Pulmonary lymph node (tissue), 1 donor: Measurements from ENCODE around the genes SPINK5 and SH3TC2.

GRCh38 chr5:143042384-143042779 is 272.2 kb downstream of the ARHGAP26 start:
- PRO-cap: no peak

- PRO-cap: no peak
These were observed 89.5 kb downstream of the NR3C1 start for GRCh38 chr5:143313918-143314540.

GRCh38 chr5:143561177-143561544 is 157.7 kb upstream of the NR3C1 start:
- PRO-cap: no peak

DNA sequence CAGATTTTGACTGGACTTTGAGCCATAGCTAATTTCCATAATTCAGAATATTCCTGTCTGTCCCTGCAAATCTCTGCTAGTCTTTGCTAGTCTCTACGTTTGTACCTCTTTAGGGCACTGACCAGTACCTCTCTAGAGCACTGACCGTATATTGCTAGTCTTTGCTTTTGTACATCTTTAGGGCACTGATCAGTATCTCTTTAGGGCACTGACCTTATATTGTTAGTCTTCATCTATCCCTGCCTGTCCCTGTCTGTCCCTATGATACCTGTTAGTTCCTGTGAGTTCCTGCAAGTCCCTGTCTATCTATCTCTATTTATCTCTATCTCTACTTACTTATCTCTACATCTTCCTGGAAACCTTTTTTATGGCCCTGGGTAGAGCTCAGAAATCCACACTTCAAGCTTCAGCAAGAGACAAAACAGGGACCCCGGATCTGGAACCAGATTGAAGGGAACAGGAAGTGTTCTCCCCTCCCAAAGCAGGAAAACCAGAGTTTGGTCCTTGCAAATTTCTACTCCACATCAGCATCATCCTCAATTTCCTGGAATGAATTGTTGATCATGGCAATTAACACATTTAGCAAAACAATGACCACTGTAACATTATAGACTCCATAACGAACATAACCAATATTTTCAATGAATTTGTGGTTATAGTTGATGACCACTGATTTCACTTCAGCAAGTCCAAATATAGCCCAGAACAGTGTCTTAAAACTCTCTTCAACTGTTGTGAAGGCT is 107.0 kb downstream of the PRELID2 start:
- PRO-cap: no peak

DNA sequence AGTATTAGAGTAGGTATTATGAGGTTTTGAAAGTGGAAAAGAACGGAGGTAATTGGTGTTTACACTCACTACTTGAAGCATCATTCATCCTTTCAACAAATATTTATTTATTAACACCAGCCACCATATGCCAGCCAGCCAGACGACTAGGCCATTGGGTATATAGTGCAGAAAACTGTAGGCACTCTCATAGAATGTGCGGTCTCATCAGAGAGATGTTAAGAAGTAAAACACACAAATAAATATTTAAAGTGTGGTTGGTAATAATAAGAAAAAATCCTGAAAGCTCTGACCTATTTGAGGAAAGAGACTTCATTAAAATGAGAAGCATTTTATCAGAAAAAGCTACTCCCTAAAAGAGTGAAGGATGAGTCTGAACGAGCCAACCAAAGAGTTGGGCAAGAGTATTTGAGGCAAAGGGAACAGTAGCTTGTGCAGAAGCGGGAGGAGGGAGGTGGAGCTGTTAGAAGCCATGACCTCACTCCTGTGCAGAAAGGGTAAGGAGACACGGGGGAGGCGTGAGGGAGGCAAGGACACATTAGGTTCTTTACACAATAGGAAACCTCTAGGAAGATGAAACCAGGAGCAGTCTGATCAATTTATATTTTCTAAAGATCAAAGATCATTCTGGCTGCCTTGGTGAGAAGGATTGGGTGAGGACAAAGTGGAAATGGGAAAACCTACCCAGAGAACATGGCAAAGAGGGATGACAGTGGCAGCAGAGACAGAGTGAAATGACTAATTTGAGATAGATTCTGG is 29.4 kb downstream of the SH3RF2 start:
- PRO-cap: no peak

GRCh38 chr5:146071059-146071831 is 34.1 kb downstream of the PLAC8L1 start:
- PRO-cap: no peak

GRCh38 chr5:147482406-147482657 is 27.5 kb downstream of the DPYSL3 start:
- PRO-cap: no peak

GRCh38 chr5:148063665-148064226 is at the start of gene SPINK5:
SPINK5 (plus strand) TSS chr5:148063980.
- PRO-cap: no peak

DNA sequence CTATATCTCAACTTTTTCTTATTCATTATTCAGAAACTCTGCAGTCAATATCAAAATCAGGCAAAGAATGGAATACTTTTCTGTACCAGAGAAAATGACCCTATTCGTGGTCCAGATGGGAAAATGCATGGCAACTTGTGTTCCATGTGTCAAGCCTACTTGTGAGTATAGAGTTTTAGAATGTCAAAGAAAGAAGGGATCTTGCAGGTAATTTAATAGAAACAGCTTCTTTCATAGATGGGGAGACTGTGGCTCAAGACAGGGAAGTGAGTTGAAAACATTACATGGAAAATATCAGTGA is 34.0 kb downstream of the SPINK5 start:
- PRO-cap: no peak

DNA sequence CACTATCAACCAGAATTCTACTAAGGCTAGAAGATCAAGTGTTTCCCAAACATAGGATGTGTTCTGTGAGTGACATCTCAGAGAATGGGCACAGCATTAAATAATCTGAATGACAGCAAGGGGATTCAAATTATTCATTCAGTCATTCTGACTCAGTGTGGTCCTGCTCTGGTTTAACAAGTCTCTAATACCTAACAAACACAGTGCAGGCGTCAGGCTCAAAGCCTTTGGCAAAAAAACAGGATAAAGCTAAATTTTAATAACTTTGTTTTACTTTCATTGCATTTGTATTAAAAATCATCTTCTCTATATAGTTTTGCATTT is 104.4 kb downstream of the FBXO38 start:
- PRO-cap: no peak

DNA sequence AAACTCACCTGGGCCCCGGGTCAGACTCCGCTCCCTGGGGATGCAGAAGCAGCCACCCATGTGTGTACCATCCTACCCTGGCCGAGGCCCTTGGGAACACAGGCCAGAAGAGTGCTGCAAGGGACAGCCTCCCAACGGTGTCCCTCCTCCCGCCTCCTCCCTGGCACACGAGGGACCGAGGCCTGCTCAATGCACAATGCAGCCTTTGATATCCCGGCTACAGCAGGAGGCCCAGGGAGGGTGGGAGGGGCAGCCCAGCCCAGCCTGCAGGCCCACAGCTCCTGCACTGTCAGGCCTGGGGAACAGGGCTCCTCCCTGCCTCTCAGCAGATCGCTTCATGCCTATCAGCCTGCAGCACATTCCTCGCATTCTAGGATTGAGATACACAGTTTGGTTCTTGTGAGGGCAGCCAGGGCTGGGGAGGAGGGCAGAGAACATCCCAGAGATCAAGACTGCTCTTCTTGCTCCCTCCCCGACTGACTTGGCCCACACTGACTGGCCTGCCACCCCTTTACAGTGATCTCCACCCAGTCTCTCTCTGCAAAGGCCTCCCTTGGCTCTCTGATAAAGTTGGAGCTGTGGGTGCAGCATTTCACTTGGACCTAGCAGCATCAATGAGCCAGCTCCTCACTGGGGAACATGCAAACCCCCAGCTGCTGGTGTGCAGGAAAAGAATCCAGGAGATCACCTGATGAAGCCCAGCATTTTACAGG is at the start of gene SH3TC2:
Gene SH3TC2 (minus strand): TSS at position 100 of the 713 bp plus-strand sequence.
- PRO-cap: no peak

GRCh38 chr5:149348321-149349129 is 3.2 kb downstream of the GRPEL2 start:
- PRO-cap: no peak

- PRO-cap: no peak
These were observed 726 bp downstream of the IL17B start for GRCh38 chr5:149378327-149378804.

- PRO-cap: no peak
These were observed 8.1 kb upstream of the IL17B start for GRCh38 chr5:149386860-149387904.

GRCh38 chr5:149405157-149406180 is 26.4 kb upstream of the IL17B start:
- PRO-cap: no peak

DNA sequence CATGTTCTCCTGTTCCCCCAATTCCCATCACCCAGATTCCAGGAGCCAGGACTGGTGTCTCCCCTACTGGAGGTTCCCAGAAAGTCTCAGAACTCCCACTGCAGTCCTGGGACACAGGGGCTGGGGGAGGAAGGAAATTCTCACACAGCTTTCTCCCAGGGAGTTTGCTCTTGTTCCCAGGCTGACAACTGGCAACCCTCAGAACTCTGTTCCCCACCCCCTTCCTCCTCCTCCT is 27.1 kb upstream of the IL17B start:
- PRO-cap: unidirectional peak, minus-strand start at position 190 of the sequence

- PRO-cap: no peak
These were observed 35.3 kb upstream of the IL17B start for GRCh38 chr5:149414133-149415078.

DNA sequence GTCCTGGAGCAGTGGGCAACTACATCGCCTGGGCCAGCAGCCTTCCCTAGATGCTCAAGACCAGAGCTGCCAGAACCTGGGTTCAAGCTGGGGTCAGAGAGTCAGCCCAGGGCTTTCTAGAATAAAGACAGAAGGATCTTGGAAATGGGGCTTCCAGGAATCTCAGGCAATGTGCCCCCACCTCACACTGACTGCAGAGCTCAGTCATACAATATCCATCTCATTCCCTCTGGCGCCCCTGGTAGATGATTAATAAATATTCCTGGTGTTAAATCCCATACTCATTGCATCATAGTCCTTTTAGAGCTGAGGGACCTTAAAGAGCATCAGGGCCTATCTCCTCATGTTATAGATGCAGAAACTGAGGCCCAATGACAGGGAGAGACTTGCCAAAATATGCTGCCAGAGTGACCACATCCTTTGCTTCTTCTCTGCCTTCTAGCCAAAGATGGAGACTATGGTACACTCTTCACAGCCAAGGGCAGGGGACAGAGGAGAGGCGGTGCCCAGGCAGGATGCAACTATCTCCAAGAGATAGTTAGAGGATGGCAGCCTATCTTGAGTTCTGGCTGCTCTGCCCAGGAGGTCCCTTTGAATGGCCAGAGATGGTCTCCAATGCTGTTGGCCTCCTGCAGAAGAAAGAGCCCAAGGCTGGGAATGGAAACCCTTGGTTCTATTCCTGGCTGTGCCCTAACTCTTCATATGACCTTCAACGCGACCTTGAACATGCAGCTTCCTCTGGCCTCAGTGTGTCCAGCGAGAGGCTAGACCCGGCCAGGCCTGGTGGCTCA is 36.2 kb upstream of the IL17B start:
- PRO-cap: no peak

DNA sequence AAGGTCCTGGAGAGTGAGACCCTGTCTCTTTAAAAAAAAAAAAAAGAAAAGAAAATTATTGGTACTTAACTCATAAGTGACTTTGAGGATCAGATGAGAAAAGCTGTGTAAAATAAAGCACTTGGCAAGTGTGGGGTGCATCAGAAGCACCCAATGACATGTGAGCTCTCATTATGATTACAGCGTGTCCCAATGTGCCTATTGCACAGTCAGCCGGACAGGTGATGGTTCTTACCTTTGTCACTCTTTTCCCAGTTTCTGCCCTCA is 40.4 kb upstream of the IL17B start:
- PRO-cap: no peak

- PRO-cap: no peak
These were observed 38.1 kb downstream of the CSNK1A1 start for GRCh38 chr5:149512923-149513750.